ENCODE measurements around a stretch of chr1.

- PRO-cap = no peak
- RAMPAGE, long total RNA = no peak
- RRBS = no CpG with 5 or more reads among the region's 19 CpGs
Measured at GRCh38 chr1:191339-192075, 126.3 kb downstream of the OR4F5 start.

DNA sequence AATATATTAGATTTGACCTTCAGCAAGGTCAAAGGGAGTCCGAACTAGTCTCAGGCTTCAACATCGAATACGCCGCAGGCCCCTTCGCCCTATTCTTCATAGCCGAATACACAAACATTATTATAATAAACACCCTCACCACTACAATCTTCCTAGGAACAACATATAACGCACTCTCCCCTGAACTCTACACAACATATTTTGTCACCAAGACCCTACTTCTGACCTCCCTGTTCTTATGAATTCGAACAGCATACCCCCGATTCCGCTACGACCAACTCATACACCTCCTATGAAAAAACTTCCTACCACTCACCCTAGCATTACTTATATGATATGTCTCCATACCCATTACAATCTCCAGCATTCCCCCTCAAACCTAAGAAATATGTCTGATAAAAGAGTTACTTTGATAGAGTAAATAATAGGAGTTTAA, 57.4 kb downstream of the OR4F16 start:
- PRO-cap = no peak
- RAMPAGE, long total RNA = no peak
- RRBS = no CpG with 5 or more reads among the region's 11 CpGs

- PRO-cap = no peak
- RAMPAGE, long total RNA = no peak
- RRBS = no CpG with 5 or more reads among the region's 21 CpGs
Measured at GRCh38 chr1:633567-634561, 52.6 kb downstream of the OR4F16 start.

- PRO-cap = no peak
- RAMPAGE, long total RNA = no peak
- RRBS = no CpG with 5 or more reads among the region's 19 CpGs
Measured at GRCh38 chr1:789843-790419, 103.5 kb upstream of the OR4F16 start.

- PRO-cap = no peak
- RAMPAGE, long total RNA = no peak
- RRBS = 5% methylated on average over 4 of the region's 33 CpGs
Measured at GRCh38 chr1:940718-941248, 17.1 kb downstream of the SAMD11 start.

GRCh38 chr1:943757-944664, 15.0 kb downstream of the NOC2L start:
- PRO-cap = no peak
- RAMPAGE, long total RNA = no peak
- RRBS = 63% methylated on average over 8 of the region's 33 CpGs

DNA sequence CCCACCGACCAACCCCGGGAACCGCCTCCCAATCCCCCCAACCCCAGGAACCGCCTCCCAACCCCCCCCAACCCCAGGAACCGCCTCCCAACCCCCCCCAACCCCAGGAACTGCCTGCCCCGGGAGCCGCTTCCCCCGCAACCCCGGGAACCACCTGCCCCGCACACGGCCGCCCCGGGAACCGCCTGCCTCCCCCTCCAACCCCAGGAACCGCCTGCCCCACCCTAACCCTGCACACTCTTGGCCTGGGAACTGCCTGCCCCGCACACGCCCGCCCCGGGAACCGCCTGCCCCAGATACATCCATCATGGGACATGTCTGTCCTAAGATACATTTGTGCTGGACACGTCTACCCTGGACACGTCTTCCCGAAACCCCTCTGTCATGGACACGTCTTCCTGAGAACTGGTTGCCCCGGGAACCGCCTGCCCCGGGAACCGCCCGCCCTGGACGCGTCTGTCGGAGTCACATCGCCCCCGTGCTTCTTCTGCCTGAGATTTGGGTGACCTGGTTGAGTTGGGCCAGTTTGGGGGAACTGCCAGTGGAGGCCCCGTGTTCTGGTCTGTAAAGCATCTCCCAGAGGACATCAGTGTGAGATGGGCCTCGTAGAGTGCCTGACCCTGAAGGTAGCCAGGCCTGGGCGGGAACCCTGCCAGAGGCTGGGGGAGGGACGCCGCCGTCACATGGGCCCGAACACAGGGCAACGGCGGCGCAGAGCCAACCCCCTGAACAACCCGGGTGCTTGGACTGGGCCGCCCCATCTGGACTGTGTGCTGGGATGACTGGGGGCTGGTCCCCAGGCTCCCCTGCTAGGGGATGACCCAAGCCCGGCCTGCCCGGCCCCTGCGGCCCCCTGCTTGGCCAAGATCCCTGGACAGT, 3.7 kb downstream of the PERM1 start:
- PRO-cap = no peak
- RAMPAGE, long total RNA = no peak
- RRBS = 85% methylated on average over 10 of the region's 49 CpGs

GRCh38 chr1:981277-981894, 507 bp downstream of the PERM1 start:
- PRO-cap = no peak
- RAMPAGE, long total RNA = no peak
- RRBS = no CpG with 5 or more reads among the region's 24 CpGs

GRCh38 chr1:1039516-1039854, 19.6 kb downstream of the AGRN start:
- PRO-cap = no peak
- RAMPAGE, long total RNA = no peak
- RRBS = no CpG with 5 or more reads among the region's 11 CpGs

- PRO-cap = no peak
- RAMPAGE, long total RNA = no peak
- RRBS = 98% methylated on average over 4 of the region's 19 CpGs
Measured at GRCh38 chr1:1092945-1093838, 19.1 kb upstream of the RNF223 start.

GRCh38 chr1:1159405-1159813, 14.3 kb upstream of the TTLL10 start:
- PRO-cap = no peak
- RAMPAGE, long total RNA = no peak
- RRBS = no CpG with 5 or more reads among the region's 13 CpGs

DNA sequence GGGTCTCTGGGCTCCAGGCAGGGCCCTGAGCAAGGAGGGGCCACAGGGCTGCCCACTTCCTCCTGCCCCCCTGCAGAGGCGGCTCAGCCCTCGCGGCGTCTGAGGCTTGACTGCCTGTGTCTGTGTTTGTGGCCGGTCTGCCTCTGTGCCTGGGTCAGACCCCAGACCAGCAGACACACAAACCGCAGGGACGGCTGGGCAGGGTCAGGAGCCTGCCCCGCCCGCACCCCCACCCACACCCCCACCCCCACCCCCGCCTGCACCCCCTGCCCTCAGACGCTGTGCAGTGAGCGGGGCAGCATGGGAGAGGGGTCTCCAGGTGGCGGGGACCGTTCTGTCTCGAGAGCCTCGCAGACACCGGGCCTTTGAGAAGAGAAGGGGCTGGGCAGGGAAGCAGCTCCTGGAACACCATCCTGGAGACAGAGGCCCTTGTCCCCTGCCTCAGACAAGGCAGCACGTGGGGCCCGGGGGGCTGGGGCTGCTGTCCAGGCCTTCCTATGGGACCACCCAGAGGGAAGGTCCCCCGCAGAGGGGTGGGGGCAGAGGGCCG, 7.3 kb upstream of the TTLL10 start:
- PRO-cap = no peak
- RAMPAGE, long total RNA = no peak
- RRBS = 49% methylated on average over 3 of the region's 21 CpGs

GRCh38 chr1:1303763-1303995, 4.1 kb downstream of the ACAP3 start:
- PRO-cap = no peak
- RAMPAGE, long total RNA = no peak
- RRBS = no CpG with 5 or more reads among the region's 6 CpGs

GRCh38 chr1:1307367-1307764, 364 bp downstream of the ACAP3 start:
- PRO-cap = no peak
- RAMPAGE, long total RNA = no peak
- RRBS = under 1% methylated on average over 15 of the region's 45 CpGs

GRCh38 chr1:1308893-1309229, 464 bp downstream of the PUSL1 start:
- PRO-cap = no peak
- RAMPAGE, long total RNA = no peak
- RRBS = 1% methylated on average over 25 of the region's 48 CpGs

DNA sequence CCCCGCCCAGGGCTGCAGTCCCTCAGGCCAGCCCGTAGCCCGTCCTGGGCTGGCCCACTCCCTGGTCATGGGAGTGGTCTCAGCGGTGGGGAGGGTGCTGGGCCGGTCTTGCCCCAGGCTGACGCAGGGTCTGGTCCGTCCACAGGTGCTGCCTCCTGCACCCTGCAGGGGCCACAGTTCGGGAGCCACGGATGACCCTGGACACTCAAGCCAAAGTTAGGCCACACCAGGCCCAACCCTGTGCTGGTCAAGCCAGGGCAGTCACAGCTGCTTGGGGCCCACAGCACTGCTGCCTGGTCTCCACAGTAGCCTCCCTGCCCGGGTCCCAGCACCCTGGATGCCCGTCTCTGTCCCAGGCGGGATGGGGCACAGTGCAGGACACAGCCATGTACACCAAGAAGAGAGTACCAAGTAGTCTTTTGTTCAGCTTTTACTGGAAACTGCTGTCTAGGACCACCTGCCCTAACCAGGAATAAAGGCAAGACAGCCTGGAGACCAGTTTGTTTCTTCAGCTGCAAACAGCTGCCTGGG, 2.9 kb downstream of the PUSL1 start:
- PRO-cap = no peak
- RAMPAGE, long total RNA = no peak
- RRBS = no CpG with 5 or more reads among the region's 12 CpGs

DNA sequence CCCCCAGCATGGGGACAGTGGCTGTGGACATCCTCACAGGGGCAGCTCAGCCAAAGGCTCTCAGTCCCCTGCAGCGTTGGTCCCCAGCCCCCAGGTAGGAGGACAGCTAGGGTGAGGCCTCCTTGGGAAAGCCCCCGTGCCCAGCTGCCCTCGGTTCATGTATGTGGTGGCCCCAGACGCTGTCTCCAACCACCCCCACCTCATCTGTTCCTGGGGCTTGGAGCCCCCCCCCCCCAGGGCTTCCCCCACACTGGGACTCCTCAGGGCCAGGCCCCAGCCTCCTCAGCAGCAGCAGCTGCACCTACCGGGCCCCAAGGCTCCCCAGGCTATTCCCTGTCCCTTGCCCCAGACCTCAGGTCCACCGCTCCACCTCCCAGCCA, 6.2 kb downstream of the DVL1 start:
- PRO-cap = no peak
- RAMPAGE, long total RNA = no peak
- RRBS = no CpG with 5 or more reads among the region's 6 CpGs

DNA sequence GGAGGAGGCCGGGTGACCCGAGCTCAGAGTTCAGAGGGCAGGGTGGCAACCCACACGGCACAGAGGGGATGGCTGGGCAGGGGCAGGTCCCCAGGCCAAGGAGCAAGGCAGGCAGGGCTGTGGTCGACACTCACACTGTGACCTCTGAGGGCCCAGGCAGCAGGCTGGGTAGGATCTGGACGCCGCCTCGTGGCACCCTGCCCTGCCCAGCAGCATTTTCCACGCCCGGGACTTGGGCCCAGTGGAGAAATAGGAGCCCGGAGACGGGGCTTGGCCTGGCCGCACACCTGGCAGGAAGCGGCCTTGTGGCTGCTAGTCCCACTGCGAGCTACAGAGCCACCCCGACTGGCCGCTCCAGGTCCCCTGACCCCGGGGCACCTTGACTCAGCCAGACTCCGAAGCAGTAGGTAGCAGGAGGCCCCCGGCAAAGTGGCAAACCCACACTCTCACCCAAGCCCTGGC, 5.2 kb downstream of the DVL1 start:
- PRO-cap = no peak
- RAMPAGE, long total RNA = no peak
- RRBS = 97% methylated on average over 8 of the region's 19 CpGs

GRCh38 chr1:1360326-1361271, 2.2 kb upstream of the MXRA8 start:
- PRO-cap = no peak
- RAMPAGE, long total RNA = no peak
- RRBS = no CpG with 5 or more reads among the region's 26 CpGs

- PRO-cap = no peak
- RAMPAGE, long total RNA = no peak
- RRBS = no CpG with 5 or more reads among the region's 36 CpGs
Measured at GRCh38 chr1:1370724-1371935, 3.9 kb downstream of the AURKAIP1 start.

Data from lung (tissue), 4 donors.